H1 (cell line): ENCODE measurements around a stretch of chr3.

DNA sequence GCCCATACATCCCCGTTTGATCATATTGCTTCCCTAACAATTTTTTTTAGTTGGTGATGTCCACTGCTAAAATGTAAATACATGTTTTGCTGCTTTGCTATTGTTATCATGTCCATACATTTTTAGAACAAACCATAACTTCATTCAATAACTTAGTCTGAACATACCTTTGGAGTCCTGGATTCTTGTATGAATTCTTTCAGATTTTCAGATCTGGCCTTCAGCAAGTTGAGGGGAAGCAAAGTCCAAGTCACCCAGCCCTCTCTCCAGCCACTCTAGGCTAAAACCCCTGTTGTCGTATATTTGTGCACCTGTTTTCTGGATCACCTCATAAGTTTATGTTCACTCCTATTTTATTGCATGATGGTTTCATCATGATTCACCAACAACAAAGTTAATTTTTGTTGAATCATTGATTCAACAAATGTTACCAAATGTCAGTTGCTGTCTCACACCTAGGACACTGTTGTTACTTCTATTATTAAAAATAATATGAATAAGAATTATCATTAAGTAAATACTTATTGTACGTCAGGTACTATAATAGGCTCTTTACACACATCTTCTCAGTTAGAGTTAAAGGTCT is 83.1 kb downstream of the FGF12 start:
- RRBS = no CpG with 5 or more reads among the region's 3 CpGs
CAGE:
- cytosol, long polyA plus RNA = no peak
- long polyA plus RNA = no peak
- nucleus, long polyA plus RNA = no peak

GRCh38 chr3:192840845-192841372 is 76.7 kb downstream of the MB21D2 start:
- RRBS = no CpG with 5 or more reads among the region's 1 CpG
CAGE:
- cytosol, long polyA plus RNA = no peak
- long polyA plus RNA = no peak
- nucleus, long polyA plus RNA = no peak

- RRBS = no CpG with 5 or more reads among the region's 10 CpGs
CAGE:
- cytosol, long polyA plus RNA = no peak
- long polyA plus RNA = no peak
- nucleus, long polyA plus RNA = no peak
Observed at GRCh38 chr3:192943191-192943894, 25.7 kb upstream of the MB21D2 start.

- RRBS = no CpG with 5 or more reads among the region's 17 CpGs
CAGE:
- cytosol, long polyA plus RNA = no peak
- long polyA plus RNA = no peak
- nucleus, long polyA plus RNA = no peak
Observed at GRCh38 chr3:193826031-193826970, 233.3 kb downstream of the OPA1 start.

GRCh38 chr3:193869225-193870255 is 266.4 kb upstream of the HES1 start:
- RRBS = 7% methylated on average over 20 of the region's 71 CpGs
CAGE:
- cytosol, long polyA plus RNA = no peak
- long polyA plus RNA = no peak
- nucleus, long polyA plus RNA = no peak

DNA sequence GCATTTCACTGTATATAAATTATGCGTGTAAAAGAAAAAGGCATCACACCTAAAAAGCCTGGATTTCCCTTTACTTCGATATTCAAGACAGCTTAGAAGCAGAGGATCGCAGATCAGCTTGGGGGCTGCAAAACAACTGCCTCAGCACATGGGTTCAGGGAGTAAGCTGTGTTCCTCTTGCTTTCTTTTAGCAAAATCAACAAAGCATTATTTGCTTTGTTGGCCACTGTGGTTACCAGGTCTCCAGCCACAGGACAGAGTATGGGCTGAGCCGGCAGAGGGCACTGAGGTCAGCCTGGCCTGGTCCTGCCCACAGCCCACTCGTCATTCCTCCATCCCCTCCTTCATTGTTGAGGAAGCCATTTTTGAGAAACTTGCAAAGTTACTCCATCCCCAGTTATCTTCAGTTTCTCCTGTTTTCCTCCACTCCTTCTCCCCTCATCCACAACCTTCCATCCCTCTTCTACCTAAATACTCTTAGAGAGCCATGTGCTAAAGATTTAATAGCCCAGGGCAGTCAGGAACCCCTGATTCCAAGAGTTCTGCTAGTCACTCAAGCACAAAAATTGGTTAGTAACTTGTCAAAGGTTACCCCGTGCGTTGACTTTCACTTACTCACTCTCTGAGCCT is 60.1 kb upstream of the HES1 start:
- RRBS = no CpG with 5 or more reads among the region's 7 CpGs
CAGE:
- cytosol, long polyA plus RNA = no peak
- long polyA plus RNA = no peak
- nucleus, long polyA plus RNA = no peak

DNA sequence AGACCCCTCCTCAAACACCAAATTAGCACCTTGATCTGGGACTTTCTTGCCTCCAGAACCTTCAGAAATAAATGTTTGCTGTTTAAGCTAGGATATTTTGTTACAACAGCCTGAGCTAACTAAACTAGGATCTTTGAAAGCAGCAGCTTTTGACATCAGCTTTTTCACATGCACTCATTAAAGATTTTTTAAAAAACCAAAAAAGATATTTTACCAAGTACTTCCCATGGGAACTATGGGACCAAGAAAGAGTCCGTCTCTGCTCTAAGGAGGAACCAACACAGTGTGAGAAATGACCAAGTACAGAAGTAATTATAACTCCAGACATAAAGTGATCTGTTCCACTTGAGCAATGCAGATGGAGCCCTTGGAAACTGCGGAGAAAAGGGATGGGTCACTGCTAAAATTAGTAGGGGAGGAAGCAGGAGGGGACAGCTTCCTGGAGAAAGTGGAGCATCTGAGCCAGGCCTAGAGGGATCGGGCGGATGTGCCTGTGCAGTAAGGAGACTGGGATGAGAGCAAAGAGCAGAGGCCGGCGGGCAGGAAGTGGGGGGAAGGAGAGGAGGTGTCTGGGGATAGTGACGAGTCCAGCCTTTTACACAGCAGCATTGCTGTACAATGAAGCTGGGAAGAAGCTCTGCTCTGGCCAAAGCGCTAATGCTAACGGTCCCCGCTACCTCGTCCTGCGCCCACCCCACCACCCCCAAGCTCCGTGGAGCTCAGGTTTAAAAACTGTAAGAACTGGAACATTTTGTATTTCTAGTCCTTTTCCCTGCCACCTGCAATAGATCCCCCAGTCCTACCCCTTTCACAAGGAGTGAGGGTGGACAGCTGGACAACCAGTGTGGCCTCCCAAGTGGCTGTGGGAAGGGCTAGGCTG is 53.2 kb upstream of the HES1 start:
- RRBS = no CpG with 5 or more reads among the region's 13 CpGs
CAGE:
- cytosol, long polyA plus RNA = no peak
- long polyA plus RNA = no peak
- nucleus, long polyA plus RNA = no peak

GRCh38 chr3:194132394-194133417 is 3.2 kb upstream of the HES1 start:
- RRBS = no CpG with 5 or more reads among the region's 6 CpGs
CAGE:
- cytosol, long polyA plus RNA = no peak
- long polyA plus RNA = no peak
- nucleus, long polyA plus RNA = no peak

- RRBS = 1% methylated on average over 42 of the region's 109 CpGs
CAGE:
- cytosol, long polyA plus RNA = no peak
- long polyA plus RNA = no peak
- nucleus, long polyA plus RNA = no peak
Observed at GRCh38 chr3:194133553-194134707, 2.0 kb upstream of the HES1 start.

GRCh38 chr3:194136746-194137393 is 922 bp downstream of the HES1 start:
- RRBS = under 1% methylated on average over 9 of the region's 42 CpGs
CAGE:
- cytosol, long polyA plus RNA = no peak
- long polyA plus RNA = no peak
- nucleus, long polyA plus RNA = no peak

GRCh38 chr3:194140506-194141137 is 4.7 kb downstream of the HES1 start:
- RRBS = under 1% methylated on average over 20 of the region's 41 CpGs
CAGE:
- cytosol, long polyA plus RNA = no peak
- long polyA plus RNA = no peak
- nucleus, long polyA plus RNA = no peak

DNA sequence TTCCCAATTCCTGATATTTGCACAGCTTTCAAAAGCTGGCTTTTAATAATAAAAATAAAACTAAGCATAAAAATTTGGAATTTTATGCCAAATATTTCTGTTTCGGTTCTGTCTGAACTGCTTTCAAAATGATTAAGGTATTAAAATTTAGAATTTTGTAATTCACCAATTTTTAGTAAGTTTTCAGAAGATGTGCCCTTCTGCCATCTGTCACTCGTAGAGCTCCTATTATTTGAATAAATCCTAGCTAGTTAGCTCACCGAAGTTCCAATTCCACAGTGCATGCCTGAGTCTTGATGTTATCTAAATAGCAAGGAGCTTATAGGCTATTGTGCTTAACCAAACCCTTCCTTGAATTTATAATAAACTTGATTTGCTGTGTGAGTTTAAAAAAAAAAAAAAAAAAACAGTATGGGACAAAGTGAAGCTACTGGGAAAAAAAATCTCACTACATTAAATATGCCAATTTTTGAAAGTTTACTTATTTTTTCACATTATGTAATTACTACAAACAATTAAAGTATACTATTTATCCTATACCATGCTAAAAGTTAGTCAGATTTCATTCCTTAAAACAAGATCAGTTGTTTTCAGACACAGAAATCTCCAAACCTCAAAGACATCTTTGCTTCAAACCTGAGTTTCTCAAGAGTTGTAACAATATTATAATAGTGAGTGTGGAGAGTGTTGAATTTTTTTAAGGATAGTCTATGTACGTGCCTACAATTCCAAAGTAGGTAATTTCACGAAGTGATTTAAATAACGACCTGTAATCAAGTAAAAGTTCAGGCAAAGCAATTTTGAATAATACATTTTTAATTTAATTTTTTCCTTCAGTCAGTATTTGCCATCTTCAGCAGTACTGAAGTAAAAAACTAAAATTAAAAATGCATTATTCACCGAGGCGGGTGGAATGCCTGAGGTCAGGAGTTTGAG is 18.5 kb downstream of the ATP13A3 start:
- RRBS = no CpG with 5 or more reads among the region's 8 CpGs
CAGE:
- cytosol, long polyA plus RNA = no peak
- long polyA plus RNA = no peak
- nucleus, long polyA plus RNA = no peak

DNA sequence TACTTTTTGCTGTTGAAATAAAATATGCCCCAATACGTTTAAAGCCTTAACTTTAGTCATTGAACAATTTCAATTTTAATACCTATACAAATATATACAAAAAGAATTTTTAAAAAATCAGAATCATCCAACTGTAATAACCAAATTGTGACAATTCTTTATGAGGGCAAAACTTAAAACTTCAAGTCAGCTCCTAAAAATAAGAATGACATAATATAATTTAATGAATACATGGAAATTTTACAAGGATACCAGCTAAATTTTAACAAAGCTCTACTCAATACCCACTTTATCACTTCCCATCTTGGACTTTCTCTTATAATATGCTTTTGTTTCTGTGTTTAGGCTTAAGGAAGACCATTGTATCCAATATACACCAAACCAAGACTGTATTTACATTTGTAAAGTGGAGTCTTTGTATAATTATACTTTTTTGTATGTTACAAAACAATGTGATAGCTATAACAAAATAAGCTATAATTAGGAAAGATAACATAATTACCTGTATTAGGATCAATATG is 16.9 kb downstream of the ATP13A3 start:
- RRBS = no CpG with 5 or more reads among the region's 1 CpG
CAGE:
- cytosol, long polyA plus RNA = no peak
- long polyA plus RNA = no peak
- nucleus, long polyA plus RNA = no peak

DNA sequence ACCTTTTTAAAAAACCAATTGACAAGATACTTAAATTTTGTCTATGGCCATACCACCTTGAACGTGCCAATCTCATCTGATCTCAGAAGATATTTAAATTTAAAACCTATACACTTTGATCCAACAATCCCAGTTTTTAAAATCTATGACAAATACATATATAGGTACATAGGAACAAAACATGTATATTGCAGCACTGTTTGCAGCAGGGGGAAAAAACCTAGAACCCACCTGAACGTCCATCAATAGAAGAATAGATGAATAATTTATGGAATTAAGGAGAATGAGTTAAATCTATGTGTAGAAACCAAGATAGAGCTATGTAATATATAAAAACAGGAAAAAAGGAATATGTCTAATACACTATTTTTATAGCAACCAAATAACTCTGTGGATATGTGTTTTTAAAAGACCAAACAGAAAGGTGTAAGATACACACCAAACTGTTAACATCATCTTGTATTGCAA is 13.2 kb downstream of the ATP13A3 start:
- RRBS = no CpG with 5 or more reads among the region's 2 CpGs
CAGE:
- cytosol, long polyA plus RNA = no peak
- long polyA plus RNA = no peak
- nucleus, long polyA plus RNA = no peak

DNA sequence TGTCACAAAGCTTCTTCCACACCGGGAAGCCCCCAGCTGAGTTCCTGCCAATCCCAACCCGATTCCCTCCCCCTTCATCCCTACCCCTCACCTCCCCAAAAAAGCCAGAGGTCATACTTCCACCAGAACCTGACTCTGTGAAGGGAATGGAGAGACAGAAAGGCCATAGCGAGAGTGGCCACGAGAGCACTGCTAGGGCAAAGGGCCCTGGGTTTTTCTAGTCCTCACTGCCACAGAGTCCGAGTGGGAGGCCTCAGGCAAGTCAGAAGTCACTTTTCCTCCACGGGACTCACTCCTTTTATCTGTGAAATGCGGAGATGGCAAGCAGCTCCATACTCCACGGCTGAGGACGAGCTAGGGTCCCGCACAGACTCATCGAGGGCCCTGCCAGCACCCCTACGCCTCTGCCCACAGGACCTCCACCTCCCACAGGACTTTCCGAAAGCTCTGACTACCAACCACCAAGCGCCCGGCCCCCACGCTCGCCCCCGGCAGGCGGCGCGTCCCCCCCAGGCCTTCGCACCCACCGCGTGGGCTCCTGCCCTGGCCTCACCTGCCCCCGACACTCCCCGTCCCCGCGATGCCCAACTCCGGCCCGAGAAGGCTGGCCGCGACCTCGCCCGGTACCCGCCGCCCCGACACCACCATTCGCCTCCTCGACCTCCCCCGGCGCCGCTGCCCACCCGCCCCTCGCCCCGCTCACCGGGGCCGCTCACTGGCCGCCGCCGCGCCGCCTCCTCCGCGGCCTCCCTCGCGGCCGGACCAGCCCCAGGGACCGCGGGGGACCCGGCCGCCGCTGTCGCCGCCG is 735 bp downstream of the ATP13A3 start:
- RRBS = 1% methylated on average over 34 of the region's 65 CpGs
CAGE:
- cytosol, long polyA plus RNA = no peak
- long polyA plus RNA = no peak
- nucleus, long polyA plus RNA = no peak

DNA sequence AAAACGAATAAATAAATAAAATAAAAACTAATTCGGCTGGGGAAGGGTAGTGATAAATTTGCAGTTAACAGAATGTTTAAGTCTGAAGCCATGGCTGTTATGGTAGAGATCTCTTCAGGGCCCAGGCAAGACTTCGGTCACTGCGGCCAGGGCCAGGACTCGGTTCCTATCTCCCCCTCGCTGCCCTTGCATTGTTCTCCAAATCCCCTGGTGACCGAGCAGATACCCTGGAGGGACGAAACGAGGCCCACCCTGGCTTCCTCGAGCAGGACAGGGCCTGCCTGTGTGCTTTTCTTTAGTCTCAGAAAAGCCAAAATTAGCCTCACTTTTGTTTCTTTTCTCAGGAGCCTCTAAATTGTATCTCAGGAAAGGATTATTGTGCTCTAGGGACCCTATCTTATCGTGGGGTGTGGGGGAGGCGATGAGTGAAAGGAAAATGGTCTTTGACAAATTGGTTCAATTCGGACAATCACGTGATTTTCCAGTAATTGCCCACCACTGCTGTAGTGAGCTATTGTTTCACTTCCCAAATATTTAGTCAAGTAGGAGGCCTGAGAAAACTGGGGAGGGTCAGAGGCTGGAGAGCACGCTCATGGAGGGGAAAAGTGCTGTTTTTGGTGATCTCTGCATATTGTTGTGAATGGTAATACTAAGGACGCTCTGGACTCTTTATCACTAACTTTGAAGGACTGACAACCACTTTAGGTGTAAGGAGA is 61.7 kb downstream of the TMEM44 start:
- RRBS = no CpG with 5 or more reads among the region's 16 CpGs
CAGE:
- cytosol, long polyA plus RNA = no peak
- long polyA plus RNA = no peak
- nucleus, long polyA plus RNA = no peak

GRCh38 chr3:194582364-194582834 is 50.8 kb downstream of the TMEM44 start:
- RRBS = 93% methylated on average over 6 of the region's 20 CpGs
CAGE:
- cytosol, long polyA plus RNA = no peak
- long polyA plus RNA = no peak
- nucleus, long polyA plus RNA = no peak

DNA sequence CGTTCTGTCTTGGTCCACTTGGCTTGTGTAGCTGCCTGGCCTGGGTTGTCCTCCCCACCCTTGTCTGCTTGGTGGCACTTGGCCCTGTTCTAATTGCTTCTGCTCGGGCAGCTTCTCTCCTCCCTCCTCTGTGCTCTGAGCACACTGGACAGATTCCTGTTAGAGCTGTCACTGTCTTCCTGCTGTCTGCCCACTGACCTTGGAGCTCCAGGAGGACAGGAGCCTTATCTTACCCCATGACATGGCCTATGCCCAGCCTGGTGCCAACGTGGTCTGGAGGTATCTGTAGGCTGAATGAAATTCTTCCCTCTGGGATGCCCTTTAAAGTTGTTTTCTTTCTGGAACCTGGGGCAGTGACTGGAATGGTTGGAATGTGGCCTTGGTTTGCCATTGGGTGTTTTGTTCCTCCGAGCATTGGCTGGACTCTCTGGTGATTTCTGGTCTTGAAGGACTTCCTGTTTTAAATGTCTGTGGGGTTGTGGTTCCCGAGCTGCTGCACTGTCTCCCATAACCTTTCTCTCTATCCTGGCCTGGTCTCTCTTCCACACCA is 94.1 kb downstream of the FAM43A start:
- RRBS = no CpG with 5 or more reads among the region's 5 CpGs
CAGE:
- cytosol, long polyA plus RNA = no peak
- long polyA plus RNA = no peak
- nucleus, long polyA plus RNA = no peak

DNA sequence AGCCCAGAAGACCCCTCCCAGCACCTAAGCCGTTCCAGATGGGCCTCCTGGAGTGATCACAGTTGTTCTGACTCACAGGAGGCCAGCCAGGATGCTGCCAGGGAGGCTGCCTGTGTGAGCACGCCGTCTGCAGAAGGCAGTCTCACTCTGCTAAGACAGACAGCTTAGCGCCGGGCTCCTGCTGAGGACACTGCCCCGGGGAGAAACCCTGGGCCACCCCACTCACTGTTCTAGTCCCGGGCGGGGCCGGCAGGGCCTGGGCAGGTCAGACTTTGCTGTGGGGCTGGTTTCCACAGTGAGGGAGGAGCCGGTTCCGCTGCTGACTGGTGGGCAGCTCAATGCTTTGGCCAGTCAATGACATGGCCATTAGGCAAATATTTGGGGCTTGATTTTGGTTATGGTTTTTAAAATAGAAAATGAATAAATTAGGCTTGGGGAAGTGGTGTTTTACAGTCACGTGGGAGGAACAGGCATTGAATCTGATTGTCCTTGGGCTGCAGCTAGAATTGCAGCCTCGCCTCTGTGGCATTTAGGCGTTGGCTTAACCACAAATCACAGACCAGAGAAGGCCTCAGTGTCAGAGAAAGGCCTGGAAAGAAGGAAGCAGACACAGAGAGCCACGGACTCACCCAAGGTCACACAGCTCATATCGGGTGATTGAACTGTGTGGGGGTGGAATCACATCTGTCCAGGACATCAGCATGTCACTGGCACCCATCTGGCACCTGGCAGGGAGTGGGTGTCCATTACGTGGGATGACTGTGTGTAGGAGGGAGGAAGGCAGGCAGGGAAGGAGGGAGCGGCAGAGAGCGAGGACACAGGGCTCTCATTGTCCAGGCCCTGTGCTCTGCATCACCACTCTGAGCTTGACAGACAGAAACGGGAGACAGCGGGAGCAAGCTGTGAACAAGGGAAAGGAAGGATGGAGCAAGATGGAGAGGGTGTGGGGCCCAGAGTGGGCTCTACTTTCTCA is 186.1 kb downstream of the FAM43A start:
- RRBS = 54% methylated on average over 2 of the region's 21 CpGs
CAGE:
- cytosol, long polyA plus RNA = no peak
- long polyA plus RNA = no peak
- nucleus, long polyA plus RNA = no peak

GRCh38 chr3:194952319-194952691 is 266.6 kb downstream of the FAM43A start:
- RRBS = no CpG with 5 or more reads among the region's 4 CpGs
CAGE:
- cytosol, long polyA plus RNA = no peak
- long polyA plus RNA = no peak
- nucleus, long polyA plus RNA = no peak